Right cardiac atrium (tissue), 1 donor: ENCODE data around the genes THEMIS2, TRNAU1AP and YTHDF2.

DNA sequence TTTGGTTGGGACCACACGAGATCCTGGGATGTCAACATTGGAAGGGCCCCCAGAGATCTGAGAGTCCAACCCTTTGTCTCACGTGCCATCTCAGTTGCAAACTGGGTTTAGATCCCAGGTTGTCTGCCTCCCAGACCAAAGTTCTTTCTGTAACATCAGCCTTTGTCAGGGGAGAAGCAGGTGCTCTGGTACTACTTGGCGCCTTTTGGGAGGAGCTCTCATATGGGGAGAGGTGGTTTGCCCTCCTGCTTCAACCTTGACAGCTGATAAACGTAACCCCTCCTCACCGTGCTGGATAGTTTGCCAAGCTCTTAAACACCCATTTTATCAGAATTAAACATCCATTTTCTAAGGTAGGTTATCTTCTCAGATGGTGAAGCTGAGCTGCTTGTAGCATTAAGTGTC lies 844 bp downstream of the TMEM222 start:
- PRO-cap: no peak

DNA sequence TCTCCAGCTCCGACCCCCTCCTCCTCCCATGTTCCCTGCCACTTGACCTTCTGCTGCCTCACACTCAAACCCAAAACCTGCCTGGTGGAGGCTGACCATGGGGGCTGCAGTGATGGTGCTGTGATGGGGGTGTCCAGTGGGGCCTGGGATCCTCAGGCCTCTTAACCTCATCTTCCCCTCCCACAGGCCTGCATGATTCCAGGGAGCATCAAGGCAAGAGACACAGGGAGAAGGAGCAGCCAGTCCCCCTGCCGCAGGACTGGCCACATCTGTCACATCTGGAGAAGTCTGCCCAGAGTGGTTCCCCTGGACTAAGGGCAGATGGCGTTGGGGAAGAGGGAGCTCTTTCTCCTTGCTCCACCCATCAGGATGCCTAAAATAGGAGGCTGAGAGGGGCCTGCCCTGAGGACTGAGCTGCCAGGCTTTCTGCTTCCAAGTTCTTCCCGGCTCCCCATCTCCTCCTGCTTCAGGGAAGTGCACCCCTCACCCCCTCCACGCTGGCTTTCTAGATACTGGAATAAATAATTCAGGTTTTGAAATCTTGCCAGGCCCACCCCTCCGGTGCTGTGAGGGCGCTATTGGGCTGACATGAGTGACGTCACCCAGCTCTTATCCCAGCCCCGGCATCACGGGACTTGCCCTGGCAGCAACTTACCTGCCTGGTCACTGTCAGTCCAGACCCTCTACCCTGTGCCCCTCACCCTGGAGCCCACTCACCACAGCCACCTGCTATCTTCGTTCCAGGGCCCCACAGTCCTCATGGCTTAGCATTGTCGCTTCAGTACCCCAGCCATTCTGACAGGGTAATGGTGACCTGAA lies 1.1 kb upstream of the GPR3 start:
- PRO-cap: no peak

- PRO-cap: no peak
Observed at GRCh38 chr1:27403912-27404301, 11.5 kb downstream of the GPR3 start.

- PRO-cap: bidirectional peak, plus-strand start at chr1:27529310, minus-strand start at chr1:27529217
Observed at GRCh38 chr1:27528806-27529696, 39.1 kb upstream of the WASF2 start.

DNA sequence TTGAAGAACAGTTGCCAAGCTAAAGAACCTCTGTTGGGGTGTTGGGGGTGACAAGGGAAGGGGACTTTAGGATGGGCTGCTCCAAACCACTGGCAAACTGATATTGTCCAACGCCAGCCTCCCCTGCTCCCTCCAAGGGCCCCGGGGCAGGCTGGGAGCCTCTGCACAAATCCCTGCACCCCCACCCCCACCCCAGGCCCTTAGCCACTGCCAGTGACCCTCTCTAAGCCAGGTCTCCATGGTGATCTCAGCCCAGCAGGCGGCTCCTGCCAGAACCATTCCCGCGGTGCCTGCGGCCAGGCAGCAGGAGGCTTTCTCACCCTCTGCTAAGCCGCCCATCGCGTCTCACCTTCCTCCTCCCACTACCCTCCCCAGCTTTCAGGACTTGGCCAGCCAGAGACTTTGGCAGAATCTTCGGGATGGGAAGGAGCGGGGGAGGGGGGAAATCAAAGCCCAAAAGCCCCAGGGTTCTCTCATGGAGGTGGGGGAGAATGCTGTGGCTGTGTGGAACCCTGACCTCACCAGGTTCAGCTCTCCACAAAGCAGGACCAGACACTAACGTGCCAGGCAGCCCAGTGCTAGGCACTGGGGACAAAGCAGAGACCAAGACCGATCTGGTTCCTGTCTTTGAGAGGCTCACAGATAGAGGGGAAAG lies 46.8 kb upstream of the WASF2 start:
- PRO-cap: bidirectional peak, plus-strand start at position 278 of the sequence, minus-strand start at position 99 of the sequence

GRCh38 chr1:27542118-27543375 lies 52.6 kb upstream of the WASF2 start:
- PRO-cap: no peak

- PRO-cap: no peak
Observed at GRCh38 chr1:27577830-27578240, 26.1 kb downstream of the AHDC1 start.

- PRO-cap: no peak
Observed at GRCh38 chr1:27589050-27590257, 14.5 kb downstream of the AHDC1 start.

GRCh38 chr1:27614766-27615506 lies 11.0 kb upstream of the AHDC1 start:
- PRO-cap: no peak

- PRO-cap: no peak
Observed at GRCh38 chr1:27755136-27755553, 17.9 kb upstream of the STX12 start.

GRCh38 chr1:27817136-27817754 lies 13.3 kb upstream of the PPP1R8 start:
- PRO-cap: no peak

DNA sequence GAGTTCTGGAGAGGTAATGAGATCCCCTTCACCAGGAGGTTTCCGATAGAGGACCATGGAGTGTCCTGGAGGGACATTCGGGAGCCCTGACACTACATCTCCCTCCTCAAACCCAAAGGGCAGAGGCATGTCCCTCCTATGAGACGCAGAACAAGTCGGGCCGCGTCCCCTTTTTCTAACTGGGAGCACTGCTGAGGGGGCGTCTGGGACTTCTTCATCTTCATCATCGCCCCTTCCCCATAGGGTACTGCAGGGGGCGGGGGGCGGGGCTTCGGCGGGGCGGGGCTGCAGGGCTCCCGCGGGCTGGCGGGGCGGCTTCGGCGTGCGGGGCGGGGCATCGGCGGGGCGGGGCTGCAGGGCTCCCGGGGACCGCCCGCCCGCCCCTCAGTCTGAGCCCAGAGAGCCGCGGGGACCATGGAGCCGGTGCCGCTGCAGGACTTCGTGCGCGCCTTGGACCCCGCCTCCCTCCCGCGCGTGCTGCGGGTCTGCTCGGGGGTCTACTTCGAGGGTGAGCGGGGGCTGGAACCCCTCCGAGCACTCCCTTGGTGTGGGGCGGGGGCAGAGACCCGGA lies at the start of gene THEMIS2:
TSS of gene THEMIS2 (plus strand) at position 387 of the 571 bp plus-strand sequence.
- PRO-cap: unidirectional peak, plus-strand start at position 387 of the sequence

- PRO-cap: no peak
Observed at GRCh38 chr1:27961034-27961493, 1.3 kb downstream of the XKR8 start.

GRCh38 chr1:28134685-28135101 lies 41.8 kb downstream of the PTAFR start:
- PRO-cap: no peak

- PRO-cap: no peak
Observed at GRCh38 chr1:28236848-28237523, 1.1 kb downstream of the ATP5IF1 start.

DNA sequence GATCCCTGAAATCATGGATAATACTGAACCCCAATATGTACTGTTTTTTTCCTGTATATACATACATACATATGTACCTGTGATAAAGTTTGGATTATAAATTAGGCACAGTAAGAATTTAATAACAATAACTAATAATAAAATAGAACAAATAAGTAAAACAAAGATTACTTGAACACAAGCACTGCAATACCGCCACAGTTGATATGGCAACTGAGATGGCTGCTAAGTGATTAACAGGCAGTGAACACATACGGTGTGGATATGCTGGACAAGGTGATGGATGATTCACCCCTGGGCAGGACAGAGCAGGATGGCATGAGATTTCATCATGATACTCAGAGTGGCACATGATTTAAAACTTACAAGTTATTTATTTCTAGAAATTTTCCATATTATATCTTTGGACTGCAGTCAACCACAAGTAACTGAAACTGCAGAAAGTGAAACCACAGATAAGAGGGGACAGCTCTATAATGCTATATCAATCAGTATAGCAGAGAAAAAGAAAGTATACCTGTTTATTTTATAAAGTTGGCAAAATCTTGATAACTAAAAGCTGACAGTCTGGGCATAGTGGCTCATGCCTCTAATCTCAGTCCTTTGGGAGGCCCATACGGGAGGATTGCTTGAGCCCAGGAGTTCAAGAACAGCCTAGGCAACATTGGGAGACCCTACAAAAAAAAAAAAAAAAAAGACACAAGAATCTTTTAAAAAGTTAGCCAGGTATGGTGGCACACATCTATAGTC lies 47.9 kb downstream of the PHACTR4 start:
- PRO-cap: no peak

GRCh38 chr1:28509986-28510142 lies 4.0 kb downstream of the RCC1 start:
- PRO-cap: no peak

GRCh38 chr1:28552308-28553375 lies at the start of gene TRNAU1AP:
Gene TRNAU1AP, plus strand, starts transcription at chr1:28553085.
- PRO-cap: bidirectional peak, plus-strand start at chr1:28553085, minus-strand start at chr1:28552884

GRCh38 chr1:28733976-28734415 lies 2.7 kb upstream of the YTHDF2 start:
- PRO-cap: no peak

DNA sequence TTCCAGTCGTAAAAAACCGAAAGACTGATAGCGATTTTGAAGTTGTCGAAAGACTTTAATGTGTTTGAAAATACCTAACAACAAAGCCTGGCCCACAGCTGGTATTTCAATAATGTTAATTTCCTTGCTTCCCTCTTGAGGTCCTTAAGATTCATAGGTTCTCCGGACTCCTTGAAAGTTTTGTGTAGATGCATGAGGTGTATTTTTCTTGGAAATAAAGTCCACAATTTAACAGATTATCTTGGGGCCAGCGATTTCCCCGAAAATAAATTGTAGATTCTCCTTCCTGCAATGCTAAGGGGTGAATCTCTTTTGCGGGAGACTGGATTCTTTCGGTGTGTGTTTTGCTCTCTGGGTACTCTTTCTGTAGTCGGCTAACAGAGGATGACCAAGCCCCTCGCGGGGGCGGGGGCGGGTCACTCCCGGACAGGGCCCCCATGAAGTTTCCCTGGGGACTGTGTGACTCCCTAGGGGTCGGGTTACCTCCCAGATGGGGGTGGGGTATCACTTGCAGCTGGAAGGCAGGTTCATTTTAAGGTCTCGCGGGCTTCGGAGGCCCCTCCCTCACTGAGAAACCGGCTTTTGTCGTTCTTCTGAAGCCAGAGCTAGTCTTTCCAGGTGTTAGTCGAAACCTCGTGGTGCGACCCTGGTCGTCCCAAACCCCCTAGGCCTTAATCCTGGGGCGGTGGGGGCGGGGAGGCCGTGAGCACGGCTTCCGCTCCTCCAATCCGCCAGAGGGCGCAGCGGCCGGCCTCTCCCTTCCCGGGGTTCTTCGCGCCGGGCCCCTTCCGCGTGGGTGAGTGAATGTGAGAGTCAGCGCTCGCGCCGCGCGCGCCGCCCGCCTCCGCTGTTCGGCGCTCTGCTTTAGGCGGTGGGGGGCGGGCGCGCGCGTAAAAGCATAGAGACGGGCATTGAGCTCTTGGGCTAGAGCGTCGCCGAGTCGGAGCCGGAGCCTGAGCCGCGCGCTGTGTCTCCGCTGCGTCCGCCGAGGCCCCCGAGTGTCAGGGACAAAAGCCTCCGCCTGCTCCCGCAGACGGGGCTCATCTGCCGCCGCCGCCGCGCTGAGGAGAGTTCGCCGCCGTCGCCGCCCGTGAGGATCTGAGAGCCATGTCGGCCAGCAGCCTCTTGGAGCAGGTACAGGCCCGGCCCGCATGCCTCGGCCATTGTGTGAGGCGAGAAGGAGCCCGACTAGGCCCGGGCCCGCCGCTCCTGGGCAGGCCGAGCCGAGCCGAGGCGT lies at the start of gene YTHDF2:
TSS of gene YTHDF2 (plus strand) at position 927 of the 1,237 bp plus-strand sequence.
- PRO-cap: unidirectional peak, minus-strand start at position 366 of the sequence; bidirectional peak, plus-strand start at position 927 of the sequence, minus-strand start at position 687 of the sequence